ENCODE data around the genes SMIM47 and KLK12.

- RRBS: no CpG with 5 or more reads among the region's 7 CpGs
Measured at GRCh38 chr19:50786089-50786478, at the start of gene SMIM47. Gene SMIM47 (minus strand): TSS chr19:50786160.

GRCh38 chr19:50791231-50791745, 1.1 kb downstream of the ACP4 start:
- RRBS: 87% methylated on average over 2 of the region's 14 CpGs

- RRBS: no CpG with 5 or more reads among the region's 14 CpGs
Measured at GRCh38 chr19:50800711-50801631, 10.8 kb downstream of the ACP4 start.

- RRBS: 100% methylated on average over 2 of the region's 18 CpGs
Measured at GRCh38 chr19:51000896-51001295, 508 bp downstream of the KLK8 start.

GRCh38 chr19:51034590-51035121, at the start of gene KLK12:
Gene KLK12 (minus strand): TSS chr19:51035002.
- RRBS: 56% methylated on average over 3 of the region's 11 CpGs

- RRBS: 3% methylated on average over 3 of the region's 26 CpGs
Measured at GRCh38 chr19:51107365-51108241, 606 bp downstream of the CTU1 start.

DNA sequence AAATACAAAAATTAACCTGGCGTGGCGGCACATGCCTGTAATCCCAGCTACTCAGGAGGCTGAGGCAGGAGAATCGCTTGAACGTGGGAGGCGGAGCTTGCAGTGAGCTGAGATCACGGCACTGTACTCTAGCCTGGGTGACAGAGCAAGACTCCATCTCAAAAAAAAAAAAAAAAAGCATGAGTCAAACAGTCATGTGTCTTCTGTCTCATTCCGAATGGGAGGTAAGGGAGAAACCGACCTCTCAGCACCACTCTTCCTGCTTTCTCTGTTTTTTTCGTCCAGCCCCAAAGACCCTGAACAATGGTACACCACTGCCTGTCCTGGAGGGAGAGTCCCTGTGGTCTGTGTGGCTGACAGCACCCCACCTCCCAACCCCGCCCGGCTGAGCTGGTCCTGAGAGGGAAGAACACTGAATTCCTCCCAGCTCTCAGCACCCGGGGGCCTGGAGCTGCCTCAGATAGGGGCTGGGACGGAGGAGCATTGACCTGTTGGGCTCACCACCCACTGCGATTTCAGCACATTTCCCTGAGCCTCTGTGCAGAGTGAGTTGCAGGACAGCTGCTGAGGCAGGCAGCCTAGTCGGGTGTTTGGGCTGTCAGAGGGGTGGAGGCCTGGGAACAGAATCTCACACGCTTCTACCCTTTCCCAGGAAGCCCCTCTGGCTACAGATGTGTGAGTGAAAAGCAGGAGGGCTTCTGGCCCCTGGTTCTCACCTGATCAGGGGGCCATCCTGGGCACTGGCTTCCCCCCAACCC, 2.1 kb upstream of the SIGLEC9 start:
- RRBS: 0% methylated on average over 1 of the region's 16 CpGs

- RRBS: no CpG with 5 or more reads among the region's 7 CpGs
Measured at GRCh38 chr19:51250606-51250941, 306 bp upstream of the SIGLECL1 start.

DNA sequence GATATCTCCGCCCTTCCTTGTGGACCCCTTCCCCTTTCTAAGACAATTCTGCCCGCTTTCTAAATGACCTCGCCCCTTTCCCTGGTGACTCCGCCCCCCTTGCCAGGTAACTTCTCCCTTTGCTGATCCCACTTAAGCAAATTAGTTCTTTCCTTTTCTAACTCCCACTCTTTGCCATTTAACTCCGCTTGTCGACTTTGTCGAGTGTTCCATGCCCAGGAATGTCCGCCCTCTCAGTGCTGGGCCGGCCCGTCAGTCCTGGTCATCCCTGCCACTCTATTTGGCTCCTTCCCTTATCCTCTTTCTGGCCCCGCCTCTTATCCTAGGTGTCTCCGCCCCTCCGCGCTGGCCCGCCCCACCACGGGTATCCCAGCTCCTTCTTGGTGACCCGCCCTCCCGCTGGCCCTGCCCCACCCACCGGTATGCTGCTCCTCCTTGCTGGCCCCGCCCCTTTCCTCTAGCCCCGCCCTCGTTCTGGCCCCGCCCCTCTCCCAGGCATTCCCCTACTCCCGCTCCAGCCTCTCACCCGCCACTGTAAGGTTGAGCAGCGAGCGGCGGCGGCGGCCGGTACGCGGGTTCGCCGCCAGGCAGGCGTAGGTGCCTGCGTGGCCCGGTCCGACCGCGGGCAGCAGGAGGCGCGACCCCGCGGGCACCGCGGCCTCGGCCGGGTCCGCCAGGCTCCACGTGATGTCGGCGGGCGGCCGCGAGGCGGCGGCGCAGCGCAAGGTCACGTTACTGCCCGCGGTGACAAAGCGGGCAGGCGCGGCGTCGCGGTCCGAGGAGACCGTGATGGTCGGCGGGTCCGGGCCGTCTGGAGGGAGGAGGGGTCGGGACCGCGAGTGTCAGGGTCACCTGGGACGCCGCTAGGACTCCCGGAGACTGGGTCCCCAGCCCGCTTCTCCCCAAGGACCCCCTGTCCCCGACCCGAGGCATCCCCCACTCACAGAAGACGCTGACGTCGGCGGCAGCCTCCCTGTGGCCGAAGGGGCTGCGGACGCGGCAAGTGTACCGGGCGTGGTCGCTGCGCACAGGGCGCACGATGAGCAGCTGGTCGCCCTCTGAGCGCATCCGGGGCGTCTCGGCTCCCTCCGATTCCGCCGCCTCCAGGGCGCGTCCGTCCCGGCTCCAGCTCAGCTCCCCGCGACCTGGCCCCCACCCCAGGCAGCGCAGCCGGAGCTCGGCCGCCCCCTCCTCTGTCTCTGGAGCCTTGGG, 2.0 kb downstream of the VSIG10L start:
- RRBS: 53% methylated on average over 49 of the region's 116 CpGs

DNA sequence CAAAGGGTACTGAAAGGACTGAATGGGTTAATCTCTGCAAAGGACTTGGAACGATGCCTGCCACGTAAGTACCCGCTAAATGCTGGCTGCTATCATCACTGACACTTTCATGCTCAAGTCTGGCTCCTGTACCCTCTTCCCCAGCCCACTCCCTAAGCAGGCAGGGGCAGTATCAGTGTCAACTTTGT, 1.1 kb downstream of the ETFB start:
- RRBS: no CpG with 5 or more reads among the region's 3 CpGs

- RRBS: no CpG with 5 or more reads among the region's 8 CpGs
Measured at GRCh38 chr19:51468739-51469775, 10.8 kb upstream of the SIGLEC8 start.

DNA sequence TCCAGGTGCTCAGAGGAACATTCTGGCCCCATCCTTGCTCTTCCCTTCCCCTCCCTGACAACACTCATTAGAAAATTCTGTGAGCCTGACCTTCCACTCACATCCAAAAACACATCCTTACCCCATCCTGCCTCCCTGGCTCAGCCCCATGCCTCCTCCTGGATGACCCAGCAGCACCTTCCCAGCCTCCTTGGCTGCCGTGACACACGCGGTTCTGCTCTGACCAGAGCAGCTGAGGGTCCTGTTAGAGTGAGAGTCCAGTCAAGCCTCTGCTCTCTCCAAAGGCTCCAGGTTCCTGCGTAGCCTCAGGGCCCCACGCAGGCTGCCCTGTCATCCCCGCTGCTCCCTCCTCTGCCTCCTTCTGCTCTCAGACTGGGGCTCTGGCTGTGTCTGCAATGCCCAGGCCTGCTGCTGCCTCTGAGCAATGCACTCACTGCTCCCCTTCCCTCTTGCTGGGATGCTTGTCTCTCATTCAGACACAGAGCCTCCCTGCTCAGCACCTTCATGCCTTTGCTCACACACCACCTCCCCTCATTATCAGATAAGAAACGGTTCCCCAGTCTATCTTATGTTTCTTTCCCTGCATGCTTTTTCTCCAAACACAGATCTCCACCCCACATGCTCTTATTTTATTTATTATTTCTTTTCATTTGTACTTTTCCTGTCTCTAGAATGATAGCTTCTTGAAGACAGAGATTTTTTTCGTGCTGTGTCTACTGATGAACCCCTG, 10.1 kb upstream of the SIGLEC6 start:
- RRBS: no CpG with 5 or more reads among the region's 8 CpGs

DNA sequence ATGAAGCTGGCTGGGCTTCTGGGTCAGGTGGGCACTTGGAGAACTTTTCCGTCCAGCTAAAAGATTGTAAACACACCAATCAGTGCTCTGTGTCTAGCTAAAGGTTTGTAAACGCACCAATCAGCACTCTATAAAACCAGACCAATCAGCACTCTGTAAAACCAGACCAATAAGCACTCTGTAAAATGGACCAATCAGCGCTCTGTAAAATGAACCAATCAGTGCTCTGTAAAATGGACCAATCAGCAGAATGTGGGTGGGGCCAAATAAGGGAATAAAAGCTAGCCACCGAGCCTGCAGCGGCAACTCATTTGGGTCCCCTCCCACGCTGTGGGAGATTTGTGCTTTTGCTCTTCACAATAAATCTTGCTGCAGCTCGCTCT, 27.9 kb downstream of the ZNF175 start:
- RRBS: no CpG with 5 or more reads among the region's 7 CpGs

DNA sequence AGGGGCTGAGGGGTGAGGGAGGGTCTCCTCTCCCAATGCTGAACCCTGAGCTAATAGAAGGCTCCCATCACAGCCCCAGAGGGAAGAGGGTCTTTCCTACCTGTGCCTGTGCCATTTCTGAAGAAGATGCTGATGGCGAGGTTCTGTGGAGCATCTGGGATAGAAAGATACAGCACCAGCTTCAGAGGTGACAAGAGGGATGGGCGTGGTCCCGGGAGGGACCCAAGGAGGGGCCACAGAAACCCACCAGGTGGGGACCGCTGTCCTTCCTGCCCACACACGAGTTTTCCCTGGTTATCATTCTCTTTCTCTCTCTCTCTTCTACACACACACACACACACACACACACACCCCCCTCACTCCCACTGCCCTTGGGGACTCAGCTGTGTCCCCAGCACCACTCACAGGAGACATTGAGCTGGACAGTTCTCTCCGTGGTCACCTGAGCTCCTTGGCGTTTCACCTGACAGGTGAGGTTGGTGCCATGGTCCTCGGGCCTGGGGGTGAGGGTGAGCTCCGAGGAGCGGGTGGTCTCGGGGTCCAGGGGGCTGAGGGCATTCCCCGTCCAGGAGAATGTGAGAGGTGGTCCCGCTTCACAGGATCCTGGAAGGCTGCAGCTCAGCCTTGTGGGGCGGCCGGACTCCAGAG, 1.1 kb downstream of the SIGLEC14 start:
- RRBS: no CpG with 5 or more reads among the region's 15 CpGs

GRCh38 chr19:51704455-51704885, 11.3 kb downstream of the SPACA6 start:
- RRBS: no CpG with 5 or more reads among the region's 10 CpGs

GRCh38 chr19:51724301-51725016, 668 bp upstream of the HAS1 start:
- RRBS: no CpG with 5 or more reads among the region's 17 CpGs

DNA sequence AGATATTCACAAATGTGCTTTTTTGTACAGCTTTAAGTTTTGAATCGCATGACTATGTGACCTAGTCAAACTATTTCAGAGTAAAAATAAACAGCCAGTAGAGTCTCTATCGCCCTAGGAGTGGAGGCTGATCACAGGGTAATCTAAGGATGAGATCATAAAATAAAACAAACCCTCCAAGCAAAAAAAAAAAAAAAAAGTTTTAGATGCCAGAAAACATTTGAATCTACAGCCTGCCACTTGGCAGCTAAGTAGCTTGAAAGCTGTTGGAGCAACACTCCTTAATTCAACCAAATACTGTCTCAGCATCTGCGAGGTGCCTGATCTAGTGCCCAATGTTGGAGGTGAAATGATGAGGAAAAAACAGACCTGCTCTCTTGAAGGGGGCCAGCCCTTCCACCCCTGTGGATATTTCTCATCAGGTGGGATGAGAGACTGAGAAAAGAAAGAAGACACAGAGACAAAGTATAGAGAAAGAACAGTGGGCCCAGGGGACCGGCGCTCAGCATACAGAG, 26.7 kb downstream of the ZNF350 start:
- RRBS: no CpG with 5 or more reads among the region's 5 CpGs

- RRBS: no CpG with 5 or more reads among the region's 24 CpGs
Measured at GRCh38 chr19:52189466-52189838, 400 bp upstream of the PPP2R1A start.

DNA sequence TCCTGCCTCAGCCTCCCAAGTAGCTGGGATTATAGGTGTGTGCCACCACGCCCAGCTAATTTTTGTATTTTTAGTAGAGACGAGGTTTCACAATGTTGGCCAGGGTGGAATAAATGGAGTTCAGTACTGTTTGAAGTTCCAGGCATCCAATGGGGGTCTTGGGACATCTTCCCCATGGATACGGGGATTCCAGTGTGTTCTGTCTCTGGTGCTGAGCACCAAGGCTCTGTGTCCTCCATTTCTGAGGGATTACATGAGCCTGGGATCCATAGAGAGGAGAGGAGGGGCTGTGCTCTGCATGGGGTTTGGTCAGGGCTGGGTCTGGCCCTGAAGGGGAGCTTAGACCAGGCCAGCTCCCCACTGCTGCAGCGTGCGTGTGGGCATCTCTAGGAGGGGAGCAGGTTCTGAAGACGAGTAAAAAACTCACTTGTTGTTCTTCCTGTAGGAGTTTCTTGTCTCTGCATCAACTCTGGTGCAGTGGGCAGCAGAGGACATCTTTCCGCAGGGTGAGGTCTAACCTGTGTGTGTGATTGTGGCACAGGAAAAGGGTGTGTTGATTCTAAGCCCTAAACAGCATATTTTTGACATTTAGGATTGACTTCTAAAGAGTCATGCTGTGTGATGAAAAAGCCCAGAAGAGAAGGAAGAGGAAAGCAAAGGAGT, 3.0 kb downstream of the ZNF480 start:
- RRBS: no CpG with 5 or more reads among the region's 7 CpGs

DNA sequence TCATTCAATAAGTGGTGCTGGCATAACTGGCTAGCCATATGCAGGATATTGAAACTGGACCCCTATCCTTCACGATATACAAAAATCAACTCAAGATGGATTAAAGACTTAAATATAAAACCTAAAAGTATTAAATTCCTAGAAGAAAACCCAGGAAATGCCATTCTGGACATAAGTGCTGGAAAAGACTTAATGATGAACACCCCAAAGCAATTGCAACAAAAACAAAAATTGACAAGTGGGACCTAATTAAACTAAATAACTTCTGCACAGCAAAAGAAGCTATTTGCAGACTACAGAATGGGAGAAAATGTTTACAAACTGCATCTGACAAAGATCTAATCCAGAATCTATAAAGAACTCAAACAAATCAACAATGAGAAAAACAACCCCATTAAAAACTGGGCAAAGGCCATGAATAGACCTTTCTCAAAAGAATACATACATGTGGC, 11.3 kb upstream of the ZNF610 start:
- RRBS: no CpG with 5 or more reads among the region's 1 CpG